SEM (cell line): ENCODE measurements around a stretch of chr2.

- PRO-cap = unidirectional peak, plus-strand start at chr2:95402387
Measured at GRCh38 chr2:95401816-95402442, 579 bp upstream of the FAHD2A start.

GRCh38 chr2:95434377-95435091 is 32.0 kb downstream of the FAHD2A start:
- PRO-cap = no peak

DNA sequence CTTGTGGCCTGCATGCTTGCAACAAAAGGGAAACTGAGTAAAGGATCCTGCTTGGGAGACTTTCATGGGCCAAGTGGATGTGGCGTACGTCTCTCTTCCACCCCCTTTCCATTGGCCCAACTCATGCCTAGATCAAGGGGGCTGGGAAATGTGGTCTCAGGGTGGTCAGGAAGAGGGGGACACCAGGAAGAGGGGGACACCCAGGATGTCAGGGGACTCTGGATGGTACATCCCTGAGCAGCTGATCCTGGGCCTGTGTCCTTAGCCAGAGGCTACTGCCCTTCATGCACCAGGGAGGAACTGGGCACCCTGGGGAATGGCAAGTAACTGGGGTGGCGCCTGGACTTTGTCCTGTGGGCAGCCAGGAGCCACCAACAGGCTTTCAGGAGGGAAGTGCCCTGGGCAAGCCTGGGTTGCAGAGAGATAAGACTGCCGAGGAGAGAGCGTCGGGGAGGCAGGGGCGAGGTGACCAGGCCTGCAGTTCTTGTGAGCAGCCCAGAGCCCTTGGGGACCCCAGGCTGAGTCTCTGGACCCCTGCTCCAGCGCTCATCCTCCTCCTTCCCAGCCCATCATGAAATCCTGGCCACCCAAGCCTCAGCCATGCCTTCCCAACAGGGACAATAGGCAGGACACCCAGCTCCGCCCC is 25.4 kb downstream of the ADRA2B start:
- PRO-cap = no peak

GRCh38 chr2:96112495-96112846 is 3.9 kb downstream of the ADRA2B start:
- PRO-cap = no peak

DNA sequence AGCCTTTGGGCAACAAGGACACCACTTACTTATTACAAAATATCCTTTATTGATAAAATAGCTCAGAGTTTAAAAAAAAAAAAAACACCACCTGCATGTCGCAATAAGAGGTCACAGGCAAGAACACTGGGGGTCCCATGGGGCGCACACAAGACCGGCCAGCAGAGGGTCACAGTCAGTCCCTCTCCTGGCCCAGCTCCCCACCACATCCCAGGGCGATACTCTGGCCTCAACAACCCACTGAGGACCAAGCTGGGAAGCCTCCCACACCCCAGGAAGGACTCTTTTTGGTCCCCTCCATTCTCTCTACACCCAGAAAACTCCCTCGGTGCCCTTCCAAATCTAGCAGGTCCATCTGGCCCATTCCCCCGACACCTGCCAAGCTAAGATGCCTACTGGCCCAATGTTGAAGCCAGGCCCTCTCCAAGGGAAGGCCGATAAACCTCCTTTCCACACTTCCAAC is 3.5 kb downstream of the ADRA2B start:
- PRO-cap = no peak

DNA sequence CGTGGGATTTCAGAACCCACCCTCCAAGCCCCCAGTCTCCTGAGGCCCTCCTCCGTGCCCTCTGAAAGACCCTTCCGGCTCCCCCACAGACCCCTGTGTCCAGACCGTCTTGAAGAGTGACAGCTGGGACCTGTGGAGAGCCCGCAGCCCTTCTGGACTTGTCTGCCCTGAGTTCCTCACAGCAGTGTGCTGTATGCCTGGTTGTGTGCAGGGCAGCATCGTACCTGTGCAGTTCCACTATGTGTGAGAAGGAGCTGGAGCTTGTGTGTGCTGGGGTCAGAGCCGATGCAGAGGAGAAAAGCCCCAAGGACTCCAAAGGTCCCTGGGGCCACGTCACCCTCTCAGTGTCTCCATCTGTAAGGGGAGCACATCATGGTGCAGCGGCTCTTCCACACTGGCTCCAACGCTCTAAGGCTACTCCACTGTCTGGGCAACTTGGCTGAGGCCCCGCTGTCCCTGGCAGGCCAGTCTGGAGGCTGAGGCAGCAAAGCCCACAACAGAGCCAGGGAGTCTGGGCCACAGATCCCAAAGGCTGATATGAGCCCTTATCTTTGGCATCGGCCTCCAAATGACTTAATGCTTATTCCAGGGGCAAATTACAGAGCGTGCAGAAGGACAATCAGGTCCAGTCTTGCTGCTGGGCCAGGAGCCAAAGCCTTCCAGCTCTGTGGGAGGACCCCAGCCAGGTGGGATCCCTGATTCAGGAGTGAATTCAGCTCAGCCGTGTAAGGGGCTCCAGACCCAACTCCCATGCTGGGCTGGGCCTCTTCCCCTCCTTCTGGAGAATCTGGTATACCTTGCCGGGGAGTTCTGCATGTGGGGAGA is 1.6 kb upstream of the DUSP2 start:
- PRO-cap = no peak

DNA sequence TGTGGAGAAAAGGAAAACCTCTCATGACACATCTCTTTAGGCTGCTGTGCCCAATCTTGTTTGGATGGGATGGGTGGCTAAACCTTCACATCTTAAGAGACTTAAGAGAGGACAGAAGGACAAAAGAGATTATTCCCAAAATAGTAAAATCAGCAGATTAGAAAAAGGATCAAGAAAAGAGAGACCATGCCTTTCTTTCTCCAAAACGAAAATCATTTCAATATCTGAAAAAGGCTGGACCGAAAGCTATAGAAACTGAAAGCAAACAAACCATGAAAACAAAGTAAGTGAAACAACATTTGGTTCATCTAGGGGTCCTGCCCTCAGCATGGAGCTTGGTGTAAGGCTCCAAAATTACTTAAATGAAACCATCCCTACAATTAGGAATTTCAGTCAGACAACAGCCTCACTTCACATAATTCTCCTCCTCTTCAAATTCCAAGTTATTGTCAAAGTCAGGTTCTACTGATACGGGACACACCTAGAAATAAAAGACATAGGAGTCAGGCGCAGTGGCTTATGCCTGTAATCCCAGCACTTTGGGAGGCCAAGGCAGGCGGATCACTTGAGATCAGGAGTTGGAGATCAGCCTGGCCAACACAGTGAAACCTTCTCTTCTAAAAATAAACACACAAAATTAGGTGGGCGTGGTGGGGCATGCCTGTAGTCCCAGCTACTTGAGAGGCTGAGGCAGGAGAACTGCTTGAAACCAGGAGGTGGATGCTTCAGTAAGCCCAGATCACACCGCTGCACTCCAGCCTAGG is 5.3 kb downstream of the STARD7 start:
- PRO-cap = no peak

GRCh38 chr2:96304529-96304976 is 793 bp downstream of the SNRNP200 start:
- PRO-cap = no peak

DNA sequence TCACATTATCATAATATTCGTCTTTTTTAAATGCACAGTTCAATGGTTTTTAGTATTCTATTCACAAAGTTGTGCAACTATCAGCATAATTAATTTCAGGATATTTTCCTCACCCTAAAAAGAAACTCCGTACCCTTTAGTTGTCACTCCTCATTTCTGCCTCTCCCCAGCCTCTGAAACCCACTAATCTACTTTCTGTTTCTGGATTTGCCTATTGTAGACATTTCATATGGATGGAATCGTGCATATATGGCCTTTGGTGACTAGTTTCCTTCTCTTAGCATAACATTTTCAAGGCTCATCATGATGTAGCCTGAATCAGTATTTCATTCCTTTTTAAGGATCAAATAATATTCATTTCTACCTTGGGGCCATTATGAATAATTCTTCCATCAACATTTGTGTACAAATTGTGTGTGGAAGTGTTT is 18.5 kb downstream of the NEURL3 start:
- PRO-cap = unidirectional peak, minus-strand start at position 190 of the sequence

- PRO-cap = unidirectional peak, minus-strand start at chr2:96531966; unidirectional peak, minus-strand start at chr2:96532122; unidirectional peak, minus-strand start at chr2:96532146; unidirectional peak, minus-strand start at chr2:96532170; unidirectional peak, minus-strand start at chr2:96532313
Measured at GRCh38 chr2:96531521-96532621, 4.7 kb upstream of the ARID5A start.

DNA sequence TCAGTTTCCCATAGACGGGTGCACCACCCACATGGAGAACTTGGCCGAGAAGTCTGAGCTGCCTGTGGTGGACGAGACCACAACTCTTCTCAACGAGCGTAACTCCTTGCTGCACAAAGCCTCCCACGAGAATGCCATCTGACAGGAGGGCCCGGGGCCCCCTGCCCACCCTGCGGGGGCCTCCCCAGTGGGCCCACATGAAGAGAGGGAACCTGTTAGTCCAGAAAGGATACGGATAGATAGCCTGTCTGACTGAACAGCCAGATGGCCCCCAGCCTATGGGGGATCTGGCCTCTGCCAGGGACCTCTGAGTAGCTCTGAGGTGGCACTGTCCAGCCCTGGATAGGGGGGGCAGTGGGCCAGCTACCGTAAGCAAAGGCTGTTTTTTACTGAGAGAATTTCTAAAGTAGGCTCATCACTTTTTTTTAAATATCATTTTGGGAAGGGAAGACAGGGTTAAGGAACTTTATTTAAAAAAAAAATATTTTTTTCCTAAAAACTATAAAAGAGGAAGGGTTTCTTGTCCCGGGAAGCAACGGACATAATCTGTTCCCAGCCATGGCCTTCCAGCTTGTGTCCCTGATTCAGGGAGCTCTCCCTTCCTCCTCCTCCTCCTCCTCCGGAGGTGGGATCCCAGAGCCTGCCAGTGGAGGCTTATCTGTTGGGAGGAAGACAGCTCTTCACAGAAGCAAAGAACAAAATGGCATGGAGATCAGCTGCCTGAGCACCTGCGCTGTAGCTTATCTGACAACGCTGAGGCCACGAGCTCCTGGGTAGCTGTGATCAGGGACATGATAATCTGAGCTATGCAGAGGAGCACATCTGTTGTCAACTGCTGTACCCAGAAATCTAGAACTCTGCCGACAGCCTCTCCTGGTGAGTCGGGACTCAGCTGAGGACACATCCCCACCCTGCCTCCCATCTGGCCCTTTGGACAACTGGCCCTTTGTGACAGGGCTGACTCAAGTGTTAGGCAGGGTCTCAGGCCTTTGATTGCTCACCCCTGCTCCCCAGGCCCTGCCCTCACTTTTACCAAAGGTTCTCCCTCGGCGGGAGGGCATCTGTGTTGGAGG is 6.4 kb upstream of the CNNM3 start:
- PRO-cap = no peak

GRCh38 chr2:96866201-96867459 is 3.2 kb downstream of the SEMA4C start:
- PRO-cap = no peak

DNA sequence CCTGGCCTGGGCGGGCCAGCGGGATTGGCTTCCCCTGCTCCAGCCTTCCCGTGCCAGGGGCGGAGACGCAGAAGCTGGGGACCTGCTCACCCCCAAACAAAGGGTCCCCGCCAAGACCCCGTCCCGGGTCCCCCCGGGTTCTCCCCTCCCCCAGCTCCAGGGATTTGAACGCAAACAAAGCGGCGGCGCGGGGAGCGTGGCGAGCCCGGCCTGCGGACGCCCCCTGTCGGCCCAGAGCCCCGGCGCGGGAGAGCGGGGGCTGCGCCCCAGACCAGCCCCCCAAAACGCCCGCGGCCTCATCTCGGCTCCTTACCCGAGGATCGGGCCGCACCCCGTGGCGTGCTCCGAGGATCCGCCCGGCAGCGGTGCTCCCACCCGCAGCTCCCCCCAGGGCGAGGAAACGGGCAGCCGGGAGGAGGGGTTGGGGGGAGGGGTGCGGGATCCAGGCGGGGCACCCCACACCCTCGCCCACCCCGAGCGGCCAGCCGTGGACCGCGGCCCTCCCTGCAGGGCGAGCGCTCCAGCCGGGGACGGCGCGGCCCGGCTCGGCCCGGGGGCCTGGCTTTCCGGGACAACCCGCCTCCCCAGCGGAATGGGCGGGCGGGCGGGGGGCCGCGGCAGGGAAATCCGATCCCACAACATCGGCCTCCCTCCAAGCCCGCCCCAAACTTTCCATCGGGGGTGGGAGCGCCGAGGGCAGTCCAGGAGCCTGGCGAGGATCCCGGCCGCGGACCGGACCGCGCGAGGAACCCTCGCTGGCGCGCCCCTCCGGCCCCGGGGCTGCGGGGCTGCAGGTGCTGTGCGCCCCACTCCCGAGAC is 797 bp downstream of the SEMA4C start:
- PRO-cap = no peak

DNA sequence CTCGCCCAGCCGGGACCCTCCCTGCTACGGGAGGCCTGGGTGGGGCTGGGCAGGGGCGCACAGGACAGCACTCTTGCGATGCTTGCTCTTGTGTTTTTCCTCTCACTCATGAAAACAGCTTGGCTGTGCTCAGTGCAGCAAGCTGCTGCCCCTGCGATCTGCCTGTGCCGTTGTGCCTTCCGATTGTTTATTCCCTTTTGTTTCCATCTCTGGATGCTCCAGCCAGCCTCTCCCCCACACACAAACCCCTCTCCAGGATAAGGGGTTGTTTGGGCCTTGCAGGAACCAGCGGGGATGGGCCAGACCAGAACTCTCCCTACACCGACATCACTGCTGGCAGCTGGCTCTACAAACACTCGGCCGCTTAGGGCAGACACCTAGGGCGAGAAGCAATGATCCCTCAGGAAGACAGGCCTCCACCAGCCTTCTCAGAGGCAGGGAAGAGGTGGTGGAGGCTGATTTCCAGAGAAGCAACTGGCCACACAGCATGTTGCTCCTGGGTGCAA is 26.3 kb upstream of the SEMA4C start:
- PRO-cap = no peak

GRCh38 chr2:96899481-96899825 is 29.6 kb upstream of the SEMA4C start:
- PRO-cap = no peak

DNA sequence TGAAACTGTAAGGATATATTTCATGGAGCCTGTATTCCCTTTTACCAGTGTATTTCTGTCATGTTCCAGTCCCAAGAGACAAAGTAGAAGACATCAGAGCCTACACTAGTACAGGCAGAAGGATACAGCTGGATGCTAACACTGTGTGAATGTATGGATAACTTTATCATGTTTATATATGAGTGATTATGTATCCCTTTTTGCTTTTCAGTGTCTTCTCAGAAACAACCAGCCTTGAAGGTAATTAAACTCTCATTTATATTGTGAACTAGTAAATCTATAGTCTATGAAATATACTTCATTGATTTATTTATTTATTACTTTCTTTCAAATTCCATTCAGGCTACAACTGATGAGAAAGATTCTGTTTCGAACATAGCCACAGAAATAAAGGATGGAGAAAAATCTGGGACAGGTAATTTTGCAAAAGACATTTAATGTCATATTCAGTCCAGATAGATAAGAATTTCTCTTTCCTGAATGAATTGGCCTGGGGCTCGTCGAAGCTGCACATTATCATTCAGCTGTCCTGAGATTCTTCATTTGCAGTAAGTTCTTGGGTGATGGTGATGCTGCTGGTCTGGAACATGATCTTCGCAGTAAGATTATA is 77.9 kb downstream of the ANKRD36 start:
- PRO-cap = no peak

GRCh38 chr2:97194668-97195123 is 81.7 kb downstream of the ANKRD36 start:
- PRO-cap = no peak

DNA sequence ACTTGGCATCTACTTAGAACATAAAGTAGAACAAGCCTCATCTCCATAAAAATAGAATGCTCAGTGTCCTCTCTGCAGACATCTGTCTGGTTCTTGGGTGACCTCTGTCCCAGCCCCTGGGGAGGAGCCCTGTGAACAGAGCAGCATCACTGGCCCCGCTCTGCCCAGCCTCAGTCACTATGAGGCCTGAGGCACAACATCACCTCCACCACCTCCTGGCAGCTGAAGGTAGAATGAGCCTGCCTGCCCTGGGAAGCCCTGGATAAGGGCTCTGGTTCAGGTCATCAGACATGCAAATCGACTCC is 229.5 kb downstream of the ANKRD36B start:
- PRO-cap = no peak

DNA sequence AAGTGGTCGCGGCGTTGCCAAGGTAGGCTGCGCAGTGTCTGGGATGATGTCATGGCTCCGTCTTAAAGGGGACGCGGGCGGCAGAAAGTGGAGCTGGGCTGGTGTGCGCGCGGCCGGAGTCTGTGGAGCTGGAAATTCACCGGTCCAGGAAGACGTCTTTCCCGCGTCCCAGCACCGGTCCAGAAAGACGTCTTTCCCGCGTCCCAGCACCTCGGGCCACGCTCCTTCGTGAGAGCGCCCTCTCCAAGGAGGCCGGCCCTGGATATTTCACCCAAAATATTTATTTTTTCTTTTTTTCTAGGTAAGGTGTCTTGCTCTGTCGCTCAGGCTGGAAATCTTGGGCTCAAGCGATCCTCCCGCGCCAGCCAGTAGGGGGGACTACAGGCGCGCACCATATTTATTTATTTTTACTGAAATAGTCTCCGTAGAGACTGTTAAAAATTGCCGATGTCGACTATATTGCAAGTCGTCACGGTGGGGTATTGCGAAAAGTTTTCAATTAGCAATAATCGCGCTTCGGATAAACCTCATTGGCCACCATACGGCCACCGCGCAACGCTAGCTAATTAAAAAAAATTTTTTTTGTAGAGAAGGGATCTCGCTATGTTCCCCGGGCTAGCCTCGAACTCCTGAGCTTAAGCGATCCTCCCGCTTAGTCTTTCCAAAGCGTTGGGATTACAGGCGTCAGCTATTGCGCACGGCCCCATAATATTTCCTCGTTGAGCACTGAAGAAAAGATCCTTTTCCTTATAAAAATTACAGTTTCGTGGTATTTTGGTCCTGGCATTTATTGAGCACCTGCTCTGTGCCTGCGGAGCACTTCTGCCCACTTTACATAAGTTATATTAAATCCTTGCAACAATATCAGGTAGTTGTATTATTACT is 570 bp upstream of the ACTR1B start:
- PRO-cap = bidirectional peak, plus-strand start at position 123 of the sequence, minus-strand start outside the sequence; unidirectional peak, minus-strand start at position 345 of the sequence

DNA sequence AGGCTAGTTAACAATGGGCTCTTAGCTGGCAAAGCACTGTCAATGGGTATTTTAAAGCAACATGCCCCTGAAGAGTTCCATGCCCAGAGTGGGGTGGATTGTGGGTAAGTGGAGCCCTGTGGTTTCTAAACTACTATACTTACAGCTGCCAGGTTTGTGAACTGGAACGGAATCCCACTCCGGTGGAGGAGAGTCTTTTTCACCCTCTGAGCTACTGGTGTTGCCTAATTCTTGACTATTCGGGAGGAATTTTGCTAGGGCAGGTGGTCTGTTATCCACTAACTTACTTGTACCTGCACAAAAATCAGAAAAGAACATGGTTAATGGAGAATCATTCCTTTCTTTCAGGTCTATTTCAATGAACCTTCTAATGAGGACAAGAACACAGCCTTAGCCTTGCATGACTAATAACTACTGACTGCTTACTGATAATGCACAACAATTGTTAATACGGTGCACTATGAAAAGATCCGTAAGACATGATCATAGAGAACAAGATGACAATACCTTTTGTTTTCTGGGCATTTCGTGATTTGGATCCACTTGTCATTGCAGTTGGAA is 52.7 kb downstream of the ZAP70 start:
- PRO-cap = no peak